Skeletal muscle cell (primary cell): ENCODE measurements around a stretch of chr5.

- RRBS: no CpG with 5 or more reads among the region's 9 CpGs
Observed at GRCh38 chr5:73544392-73545191, 20.8 kb downstream of the ANKRA2 start.

GRCh38 chr5:73653896-73655159, 28.3 kb downstream of the ARHGEF28 start:
- RRBS: no CpG with 5 or more reads among the region's 6 CpGs

DNA sequence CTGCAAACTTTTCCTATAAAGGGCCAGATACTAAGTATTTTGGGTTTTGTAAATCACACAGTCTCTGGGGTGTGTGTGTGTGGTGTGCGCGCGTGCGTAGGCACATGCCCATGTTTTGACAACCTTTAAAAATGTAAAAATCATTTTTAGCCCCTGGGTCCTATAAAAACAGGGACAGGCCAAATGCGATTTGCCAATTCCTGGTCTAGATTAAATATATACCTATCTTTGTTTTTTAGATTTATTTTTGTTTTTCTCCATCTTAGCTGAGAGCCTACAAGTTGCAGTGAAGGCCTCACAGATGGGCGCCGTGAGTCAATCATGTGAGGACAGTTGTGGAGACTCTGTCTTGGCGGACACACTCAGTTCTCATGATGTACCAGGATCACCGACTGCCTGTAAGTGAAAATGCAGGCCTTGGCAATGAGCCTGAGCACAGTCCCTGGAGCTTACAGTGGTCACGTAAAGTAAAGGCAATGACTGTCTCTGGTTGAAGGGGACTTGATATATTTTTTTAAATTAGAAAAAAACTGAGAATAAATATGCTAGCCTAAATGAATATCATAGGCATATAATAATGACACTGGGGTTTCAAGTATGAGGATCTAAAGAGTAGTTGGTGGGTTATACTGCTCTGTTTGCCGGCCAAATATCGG, 271.8 kb downstream of the ARHGEF28 start:
- RRBS: no CpG with 5 or more reads among the region's 12 CpGs

- RRBS: no CpG with 5 or more reads among the region's 5 CpGs
Observed at GRCh38 chr5:74251010-74251648, 389.4 kb downstream of the ENC1 start.

DNA sequence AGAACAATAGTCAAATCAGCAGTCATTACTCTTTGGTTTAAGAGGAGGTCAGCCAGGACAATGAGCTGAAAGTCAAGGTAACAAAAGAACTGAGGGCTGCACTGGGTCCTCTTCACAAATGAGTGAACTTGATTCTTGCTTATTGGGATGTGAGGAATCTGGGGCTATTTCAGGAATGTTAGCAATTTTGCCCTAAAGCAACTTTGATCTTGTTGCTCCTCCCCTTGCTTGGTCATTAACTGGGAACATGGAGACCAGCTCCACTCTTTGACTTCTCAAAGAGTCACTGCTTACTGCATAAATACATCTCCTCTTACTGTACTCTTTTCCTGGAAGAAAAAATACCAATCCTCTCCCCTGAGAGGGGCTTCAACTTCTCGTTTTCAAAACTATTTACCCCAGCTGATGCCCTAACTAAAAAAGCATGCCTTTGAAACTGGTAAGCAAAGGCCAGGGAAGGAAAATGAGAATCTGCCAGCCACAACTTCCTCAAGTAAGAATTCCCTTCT, 368.4 kb downstream of the ENC1 start:
- RRBS: no CpG with 5 or more reads among the region's 1 CpG

GRCh38 chr5:74275852-74276084, 364.8 kb downstream of the ENC1 start:
- RRBS: no CpG with 5 or more reads among the region's 3 CpGs

GRCh38 chr5:74415766-74416179, 224.8 kb downstream of the ENC1 start:
- RRBS: no CpG with 5 or more reads among the region's 8 CpGs

DNA sequence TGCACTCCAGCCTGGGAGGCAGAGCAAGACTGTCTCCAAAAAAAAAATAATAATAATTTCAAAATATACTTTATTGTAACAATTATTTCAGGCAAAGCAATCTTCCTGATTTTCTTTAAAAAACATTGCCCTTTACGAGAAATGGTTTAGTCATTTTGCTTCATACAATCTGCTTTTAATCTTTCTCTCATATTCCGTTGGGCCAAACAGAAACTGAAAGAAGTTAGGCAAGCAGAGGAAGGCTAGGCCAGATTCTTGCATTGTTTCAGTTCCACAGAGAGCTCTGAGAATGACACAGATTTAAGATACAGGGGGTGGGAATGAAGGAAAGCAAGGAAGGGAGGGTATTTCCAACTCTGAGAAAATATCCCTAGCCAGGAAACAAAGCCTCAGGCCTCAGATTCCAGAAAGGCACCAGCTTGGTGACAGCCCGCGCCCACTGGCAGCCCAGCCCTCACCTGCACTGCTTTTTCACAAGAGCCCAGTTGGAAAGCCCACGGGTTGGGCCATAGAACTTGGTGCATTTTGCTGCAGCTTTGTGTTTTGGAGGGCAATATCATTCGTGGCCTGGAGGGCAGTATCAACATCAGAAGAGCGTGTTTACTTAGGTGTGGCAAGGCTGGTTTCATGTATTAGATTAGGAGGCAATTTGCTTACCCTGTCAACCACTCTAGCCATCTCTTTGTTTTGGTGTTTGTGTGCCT, 63.6 kb downstream of the ENC1 start:
- RRBS: no CpG with 5 or more reads among the region's 7 CpGs

DNA sequence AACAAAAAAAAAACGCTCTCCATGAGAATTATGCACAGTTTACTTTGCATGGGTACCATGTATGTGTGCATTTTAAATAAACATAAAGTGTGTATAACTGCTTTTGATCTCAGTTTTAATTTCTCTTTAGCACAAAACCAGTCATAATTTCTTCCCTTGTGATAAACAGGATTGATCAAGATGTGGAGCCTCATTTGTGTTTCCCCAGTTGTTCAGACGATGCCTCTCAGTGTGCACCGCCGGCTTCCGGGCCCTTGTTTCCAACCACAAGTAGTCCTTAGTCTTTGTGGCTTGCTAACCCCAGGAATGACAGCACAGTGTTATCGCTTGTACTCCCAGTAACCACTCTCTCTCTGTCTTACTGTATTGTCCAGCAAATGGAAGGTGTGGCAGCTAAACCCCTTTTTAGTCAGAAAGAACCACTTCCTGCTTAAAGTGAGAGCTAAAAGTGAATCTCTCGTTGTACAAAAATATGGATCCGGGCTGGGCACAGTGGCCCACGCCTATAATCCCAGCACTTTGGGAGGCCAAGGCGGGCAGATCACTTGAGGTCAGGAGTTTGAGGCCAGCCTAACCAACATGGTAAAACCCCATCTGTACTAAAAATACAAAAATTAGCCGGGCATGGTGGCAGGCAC, 61.4 kb downstream of the ENC1 start:
- RRBS: no CpG with 5 or more reads among the region's 11 CpGs

DNA sequence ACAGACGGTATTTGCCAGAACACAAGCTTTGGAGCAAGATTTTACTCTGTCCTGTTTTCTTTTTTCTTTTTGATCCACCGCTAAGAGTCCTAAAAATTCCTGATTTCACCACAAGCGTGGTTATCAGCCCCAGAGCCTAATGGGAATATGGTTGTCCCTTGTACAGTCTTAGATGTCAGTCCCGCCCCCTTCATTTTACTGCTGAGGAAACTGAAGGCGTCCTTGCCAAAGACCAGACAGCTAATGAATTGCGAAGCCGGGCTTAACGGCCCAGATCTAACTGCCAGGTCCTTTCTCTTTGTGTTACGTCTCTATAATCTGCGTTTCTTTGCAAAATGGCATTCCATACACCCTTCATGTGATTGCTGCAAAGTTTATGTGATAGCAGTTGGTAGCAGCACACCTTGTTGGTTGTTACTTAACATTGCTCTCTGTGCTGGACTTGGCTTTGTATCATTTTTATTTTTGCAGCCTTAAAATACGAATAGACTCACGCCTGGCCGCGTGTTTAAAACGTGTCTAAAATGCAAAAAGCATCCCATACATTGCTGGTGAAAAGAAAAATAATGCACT, 581 bp downstream of the NSA2 start:
- RRBS: no CpG with 5 or more reads among the region's 15 CpGs

GRCh38 chr5:74867016-74867215, 729 bp upstream of the FAM169A start:
- RRBS: 17% methylated on average over 3 of the region's 7 CpGs

- RRBS: no CpG with 5 or more reads among the region's 10 CpGs
Observed at GRCh38 chr5:75048362-75048860, 3.9 kb downstream of the GCNT4 start.

DNA sequence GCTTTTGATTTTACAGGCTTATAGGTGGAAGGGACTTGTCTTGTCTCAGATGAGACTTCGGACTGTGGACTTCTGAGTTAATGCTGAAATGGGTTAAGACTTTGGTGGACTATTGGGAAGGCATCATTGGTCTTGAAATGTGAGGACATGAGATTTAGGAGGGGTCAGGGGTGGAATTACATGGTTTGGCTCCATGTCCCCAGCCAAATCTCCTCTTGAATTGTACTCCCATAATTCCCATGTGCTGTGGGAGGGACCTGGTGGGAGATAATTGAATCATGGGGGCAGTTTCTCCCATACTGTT, 74.3 kb downstream of the ANKRD31 start:
- RRBS: no CpG with 5 or more reads among the region's 1 CpG

GRCh38 chr5:75277480-75277994, 40.9 kb upstream of the ANKRD31 start:
- RRBS: no CpG with 5 or more reads among the region's 3 CpGs

DNA sequence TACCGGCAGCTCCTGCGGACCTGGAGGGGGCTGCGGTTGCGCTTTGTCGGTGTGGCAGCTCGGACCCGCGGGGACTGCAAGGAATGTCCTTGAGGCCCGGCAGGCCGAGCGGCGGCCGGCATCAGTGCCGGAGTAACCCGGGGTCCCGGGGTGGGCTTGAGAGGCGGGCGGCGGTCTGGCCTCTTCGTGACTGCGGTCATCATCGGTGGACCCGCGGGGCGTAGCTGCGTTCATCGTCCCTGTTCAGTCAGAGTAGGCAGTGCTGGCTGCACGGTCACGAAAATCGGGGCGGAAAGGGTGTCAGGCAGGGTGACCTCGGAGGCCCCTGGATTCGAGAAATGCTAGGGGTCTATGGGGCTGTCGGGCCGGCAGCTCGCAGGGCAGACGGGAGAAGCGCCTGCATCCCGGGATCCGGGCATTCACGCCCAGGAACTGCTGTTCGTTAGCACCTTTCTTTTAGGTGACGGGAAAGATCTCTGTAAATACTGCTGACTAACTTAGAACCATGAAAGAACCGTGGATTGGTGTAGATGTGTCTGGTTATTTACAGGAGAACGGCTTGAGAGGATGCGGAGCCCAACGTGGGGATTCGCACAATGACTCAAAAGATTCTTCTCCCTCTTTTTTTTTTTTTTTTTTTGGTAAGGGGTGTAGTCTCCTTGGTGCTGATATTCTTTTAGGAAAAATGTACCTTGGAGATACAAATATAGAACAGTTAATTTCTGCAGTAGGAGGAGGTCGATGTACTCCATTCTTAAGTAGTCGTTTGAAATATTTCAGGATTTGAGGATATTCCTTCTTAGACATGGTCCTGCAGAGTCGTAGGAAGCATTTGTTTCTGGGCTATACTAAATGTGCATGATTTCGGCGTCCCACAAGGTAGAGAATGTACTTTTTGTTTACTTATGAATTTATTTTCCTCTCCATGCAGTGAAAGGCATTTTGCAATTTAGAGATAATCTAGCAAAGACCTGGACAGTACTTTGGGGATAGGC, 702 bp downstream of the HMGCR start:
- RRBS: 0% methylated on average over 4 of the region's 53 CpGs

DNA sequence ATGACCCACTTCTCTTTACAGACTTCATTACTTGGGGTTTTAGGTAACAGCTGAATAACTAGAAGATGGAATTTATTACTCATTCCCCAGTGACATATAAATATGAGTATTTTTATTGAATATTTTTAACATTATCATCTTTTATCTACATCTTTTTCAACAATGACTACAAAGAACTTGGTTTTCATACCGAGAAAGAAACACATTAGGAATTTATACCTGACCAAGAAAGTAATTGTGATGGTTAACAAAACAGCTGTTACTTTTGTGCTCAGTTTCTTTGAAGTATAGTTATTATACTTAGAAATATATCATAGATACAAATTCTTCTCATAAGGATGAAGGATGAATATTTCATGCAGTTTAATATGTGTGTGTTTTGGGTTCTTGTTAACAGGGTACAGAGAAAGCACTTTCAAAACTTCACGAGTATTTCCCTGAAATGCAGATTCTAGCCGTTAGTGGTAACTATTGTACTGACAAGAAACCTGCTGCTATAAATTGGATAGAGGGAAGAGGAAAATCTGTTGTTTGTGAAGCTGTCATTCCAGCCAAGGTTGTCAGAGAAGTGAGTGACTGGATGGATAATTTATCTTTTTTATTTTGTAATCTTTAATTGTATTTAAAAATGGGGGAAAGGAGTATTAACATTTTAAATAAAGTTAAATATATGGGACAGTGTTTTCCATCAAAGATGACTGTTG, 21.4 kb downstream of the HMGCR start:
- RRBS: no CpG with 5 or more reads among the region's 3 CpGs

DNA sequence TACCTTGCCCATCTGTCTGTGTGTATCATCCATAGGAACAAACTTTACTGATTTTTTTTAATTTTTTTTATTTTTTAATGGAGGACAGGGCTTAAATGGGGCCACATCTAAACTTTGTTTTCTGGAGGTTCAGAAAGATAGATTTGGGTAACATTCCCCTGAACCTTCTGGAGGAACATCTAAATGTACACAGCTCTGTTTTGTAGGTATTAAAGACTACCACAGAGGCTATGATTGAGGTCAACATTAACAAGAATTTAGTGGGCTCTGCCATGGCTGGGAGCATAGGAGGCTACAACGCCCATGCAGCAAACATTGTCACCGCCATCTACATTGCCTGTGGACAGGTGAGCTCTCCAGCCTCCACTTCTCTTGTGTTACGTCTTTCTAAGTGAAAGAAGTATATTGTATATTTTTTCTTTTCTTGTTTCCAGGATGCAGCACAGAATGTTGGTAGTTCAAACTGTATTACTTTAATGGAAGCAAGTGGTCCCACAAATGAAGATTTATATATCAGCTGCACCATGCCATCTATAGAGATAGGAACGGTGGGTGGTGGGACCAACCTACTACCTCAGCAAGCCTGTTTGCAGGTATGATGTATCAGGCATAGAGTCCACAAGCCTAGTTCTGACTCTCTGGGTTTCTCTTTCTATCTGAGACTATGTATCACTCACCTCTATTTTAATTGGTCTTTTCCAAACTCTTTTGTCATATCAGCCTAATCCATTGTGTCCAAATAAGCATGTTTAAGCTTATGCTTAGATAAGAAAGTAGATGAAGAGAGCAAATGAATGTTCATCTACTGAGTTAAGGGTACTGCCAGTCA, 22.2 kb downstream of the HMGCR start:
- RRBS: no CpG with 5 or more reads among the region's 4 CpGs

DNA sequence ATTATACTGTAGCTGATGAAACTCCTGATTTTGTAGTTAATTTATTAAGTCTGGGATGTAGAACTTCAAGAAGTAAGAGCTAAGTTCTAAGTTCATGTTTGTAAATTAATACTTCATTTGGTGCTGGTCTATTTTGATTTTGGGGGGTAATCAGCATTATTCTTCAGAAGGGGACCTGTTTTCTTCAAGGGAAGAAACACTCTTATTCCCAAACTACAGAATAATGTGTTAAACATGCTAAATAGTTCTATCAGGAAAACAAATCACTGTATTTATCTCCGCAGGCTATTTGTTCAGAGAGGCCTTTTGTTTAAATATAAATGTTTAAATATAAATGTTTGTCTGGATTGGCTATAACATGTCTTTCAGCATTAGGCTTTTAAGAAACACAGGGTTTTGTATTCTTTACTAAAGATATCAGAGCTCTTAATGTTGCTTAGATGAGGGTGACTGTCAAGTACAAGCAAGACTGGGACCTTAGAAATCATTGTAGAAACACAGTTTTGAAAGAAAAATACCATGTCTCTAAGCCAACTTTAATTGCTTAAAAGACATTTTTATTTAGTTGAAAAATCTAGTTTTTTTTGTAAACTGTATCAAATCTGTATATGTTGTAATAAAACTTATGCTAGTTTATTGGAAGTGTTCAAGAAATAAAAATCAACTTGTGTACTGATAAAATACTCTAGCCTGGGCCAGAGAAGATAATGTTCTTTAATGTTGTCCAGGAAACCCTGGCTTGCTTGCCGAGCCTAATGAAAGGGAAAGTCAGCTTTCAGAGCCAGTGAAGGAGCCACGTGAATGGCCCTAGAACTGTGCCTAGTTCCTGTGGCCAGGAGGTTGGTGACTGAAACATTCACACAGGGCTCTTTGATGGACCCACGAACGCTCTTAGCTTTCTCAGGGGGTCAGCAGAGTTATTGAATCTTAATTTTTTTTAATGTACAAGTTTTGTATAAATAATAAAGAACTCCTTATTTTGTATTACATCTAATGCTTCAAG, 24.0 kb downstream of the HMGCR start:
- RRBS: no CpG with 5 or more reads among the region's 5 CpGs

- RRBS: no CpG with 5 or more reads among the region's 11 CpGs
Observed at GRCh38 chr5:75364773-75365994, 28.2 kb downstream of the HMGCR start.